ENCODE measurements around a stretch of chr9.

GRCh38 chr9:134341315-134342219 lies 15.3 kb downstream of the RXRA start:
- PRO-cap: no peak

DNA sequence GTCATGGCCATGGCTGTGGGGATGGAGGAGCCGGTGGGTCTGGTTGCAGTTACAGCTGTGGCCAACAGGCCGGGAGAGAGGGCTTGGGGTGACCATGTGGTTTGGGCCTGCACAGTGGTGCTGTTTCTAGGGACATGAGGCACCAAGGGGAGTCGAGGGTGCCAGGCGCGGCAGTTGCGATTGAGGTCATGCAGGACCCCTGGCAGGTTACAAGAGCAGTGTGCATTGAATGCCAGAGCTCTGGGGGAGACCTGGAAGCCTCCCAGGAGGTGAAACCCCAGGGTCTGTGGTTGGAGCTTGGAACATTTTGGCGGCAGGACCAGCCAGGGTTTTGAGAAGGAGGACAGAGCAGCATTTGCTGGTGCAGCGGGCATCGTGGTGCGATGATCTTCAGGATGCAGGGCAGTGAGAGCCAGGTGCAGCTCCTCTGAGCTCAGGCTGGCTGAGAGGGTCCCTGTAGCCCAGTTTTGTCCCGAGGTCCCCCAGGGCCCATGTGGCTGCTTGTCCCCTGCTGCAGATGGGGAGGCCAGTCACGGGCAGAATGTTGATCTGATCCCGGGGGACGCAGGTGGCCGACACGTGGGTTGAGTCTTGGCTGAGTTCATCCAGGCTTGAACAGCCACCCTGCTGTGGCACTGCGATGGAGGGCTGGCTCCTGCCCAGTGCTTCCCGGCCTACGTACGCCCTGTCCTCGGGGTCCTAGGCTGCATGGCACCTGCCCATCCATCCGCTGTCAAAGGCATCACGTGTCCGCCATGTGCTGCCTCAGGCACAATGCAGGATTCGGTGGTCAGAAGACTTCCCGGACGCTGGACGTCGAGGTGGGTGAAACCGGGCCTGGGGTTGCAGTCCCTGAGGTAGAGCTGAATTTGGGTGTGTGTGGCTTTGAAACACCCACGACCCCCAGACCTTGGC lies 22.0 kb downstream of the RXRA start:
- PRO-cap: no peak

GRCh38 chr9:134356477-134357559 lies 30.6 kb downstream of the RXRA start:
- PRO-cap: no peak

- PRO-cap: no peak
These were observed 33.8 kb downstream of the RXRA start for GRCh38 chr9:134359745-134360784.

- PRO-cap: no peak
These were observed 54.7 kb downstream of the RXRA start for GRCh38 chr9:134380620-134381611.

DNA sequence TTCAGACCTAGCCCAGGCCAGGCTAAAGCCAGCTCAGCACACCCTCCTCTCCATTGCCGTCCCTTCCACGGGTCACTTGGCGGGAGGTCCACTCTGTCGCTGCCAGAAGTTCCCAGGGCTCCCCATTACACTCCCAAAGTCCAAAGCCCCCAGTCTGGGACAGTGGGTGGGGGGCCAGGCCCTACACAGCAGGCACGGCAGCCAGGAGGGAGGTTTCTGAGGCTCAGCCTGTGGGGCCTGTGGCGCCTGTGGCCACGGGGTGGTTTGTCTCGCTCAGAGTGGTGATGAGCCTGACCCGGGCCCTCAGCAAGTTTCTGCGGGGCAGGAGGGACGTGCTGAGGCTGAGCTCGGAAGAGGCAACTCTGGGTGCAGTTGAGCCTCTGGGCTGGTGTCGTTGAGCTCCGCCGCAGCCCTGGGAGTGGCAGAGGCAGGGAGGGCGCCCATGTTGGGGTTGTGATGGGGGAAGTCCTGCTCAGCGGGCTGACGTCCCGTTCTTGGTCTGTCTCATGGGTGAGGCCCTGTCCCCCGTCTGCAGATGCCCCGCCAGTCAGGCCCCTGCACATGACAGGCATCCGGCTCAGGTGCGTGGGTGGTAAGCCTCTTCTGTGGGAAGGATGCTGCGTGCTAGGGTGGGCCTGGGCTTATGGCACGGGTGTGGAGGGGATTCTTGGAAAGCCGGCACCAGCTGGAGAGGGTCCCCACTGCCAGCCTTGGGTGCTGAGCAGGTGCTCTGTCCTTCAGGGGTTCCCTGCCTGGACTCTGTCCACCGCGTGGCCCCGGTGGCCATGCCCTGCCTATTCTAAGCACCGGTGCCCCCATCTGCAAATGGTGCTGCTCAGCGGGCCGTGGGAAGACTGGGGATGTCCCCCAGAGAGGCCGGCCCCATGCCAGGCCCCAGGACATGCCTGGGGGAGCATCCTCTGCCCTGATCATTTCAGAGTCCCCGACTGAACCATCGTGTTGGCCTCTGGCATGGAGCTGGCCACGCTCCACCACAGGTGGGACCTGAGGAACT lies 64.3 kb downstream of the RXRA start:
- PRO-cap: no peak

GRCh38 chr9:134416873-134417512 lies 90.7 kb downstream of the RXRA start:
- PRO-cap: no peak

- PRO-cap: bidirectional peak, plus-strand start at chr9:134456671, minus-strand start at chr9:134456275
These were observed 129.9 kb downstream of the RXRA start for GRCh38 chr9:134455869-134456894.

- PRO-cap: no peak
These were observed 136.0 kb downstream of the RXRA start for GRCh38 chr9:134462316-134462688.

DNA sequence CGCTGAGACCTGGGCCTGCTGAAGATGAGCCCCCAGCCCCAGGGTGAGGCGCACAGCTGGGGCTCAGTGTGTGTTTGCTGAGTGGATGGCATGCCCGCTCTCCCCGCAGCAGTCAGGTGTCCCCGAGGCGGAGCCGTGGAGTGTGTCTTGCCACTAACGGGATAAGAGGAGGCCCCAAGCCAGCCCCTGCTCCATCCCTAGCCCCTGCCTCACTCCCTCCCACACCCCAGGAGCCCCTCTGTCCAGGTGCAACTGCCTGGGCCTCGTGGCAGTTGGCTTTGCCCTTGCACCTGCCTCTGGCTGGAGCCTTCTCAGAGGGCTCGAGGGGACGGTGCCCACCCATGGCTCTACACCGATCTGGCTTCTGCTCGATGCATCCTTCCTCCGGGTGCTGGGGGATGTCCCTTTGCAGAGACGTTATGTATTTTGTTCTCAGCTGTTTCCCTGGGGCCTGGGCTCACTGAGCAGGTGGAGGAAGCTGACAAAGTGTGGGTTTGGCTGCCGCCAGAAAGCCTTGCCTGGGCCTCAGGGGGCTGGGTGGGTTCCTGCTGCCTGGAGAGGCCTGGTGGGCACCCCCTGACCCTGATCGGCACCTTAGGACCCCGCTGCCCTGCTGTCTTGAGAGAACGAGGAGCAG lies 148.6 kb downstream of the RXRA start:
- PRO-cap: no peak

- PRO-cap: no peak
These were observed 103.6 kb upstream of the COL5A1 start for GRCh38 chr9:134537938-134538451.

DNA sequence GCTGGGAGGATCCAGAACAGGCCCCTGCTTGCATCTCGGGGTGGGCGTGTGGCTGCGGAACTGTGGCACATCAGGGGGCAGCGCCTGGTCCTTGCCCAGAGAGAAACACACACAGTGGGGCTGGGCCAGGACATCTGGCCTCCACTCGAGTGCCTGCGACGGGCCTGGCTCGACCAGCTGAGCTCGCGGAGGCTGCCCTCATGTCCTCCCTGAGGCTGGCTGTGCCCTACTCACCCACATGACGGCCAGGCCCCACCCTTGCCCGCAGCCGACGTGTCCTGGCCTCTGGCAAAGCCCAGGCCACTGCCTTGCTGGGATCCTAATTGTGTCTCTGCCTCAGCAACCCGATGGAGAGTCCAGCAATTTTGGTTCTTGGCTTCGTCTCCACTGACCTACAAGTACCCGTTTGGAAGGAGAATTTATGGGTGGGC lies 21.3 kb upstream of the COL5A1 start:
- PRO-cap: no peak

- PRO-cap: no peak
These were observed 1.7 kb downstream of the COL5A1 start for GRCh38 chr9:134643254-134643787.

DNA sequence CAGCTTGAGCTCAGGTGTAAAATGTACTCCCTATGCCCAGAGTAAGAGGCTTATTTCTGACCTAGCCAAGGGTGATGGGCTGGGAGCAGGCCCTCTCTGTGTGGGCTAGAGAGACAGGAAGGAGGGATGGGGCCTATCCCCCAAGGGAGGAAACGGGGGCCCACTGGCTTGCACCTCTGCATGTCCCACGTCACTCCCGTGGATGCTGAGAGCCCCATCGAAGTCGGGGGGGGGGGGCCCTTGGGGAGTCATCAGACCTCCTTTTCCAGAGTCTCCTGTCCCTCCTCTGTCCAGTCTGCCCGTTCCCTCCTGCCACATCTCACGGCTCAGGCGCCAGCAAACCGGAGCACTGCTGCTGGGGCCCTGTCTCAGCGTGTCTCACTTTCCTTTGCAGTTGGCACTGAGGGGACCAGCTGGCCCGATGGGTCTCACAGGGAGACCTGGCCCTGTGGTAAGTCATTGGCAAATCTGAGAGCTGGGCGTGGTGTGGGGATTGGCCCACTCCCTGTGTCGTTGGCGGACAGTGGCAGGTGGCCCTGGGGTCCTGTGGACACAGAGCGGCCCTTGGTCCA lies 110.7 kb downstream of the COL5A1 start:
- PRO-cap: no peak

DNA sequence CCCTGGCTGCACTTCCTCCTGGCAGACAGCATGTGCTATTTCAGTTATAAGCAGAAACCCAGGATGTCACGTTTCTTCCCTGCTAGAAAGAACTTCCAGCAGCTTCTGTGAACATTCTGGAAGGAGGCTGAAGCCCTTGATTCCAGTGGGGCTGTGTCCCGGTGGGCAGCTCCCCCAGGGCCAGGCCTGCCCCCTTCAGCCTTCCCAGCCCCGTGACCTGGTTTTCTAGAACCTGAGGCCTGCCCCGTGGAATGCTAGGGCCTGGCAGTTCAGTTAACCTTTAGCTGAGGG lies 114.7 kb upstream of the FCN2 start:
- PRO-cap: no peak

GRCh38 chr9:134825554-134826008 lies 55.0 kb upstream of the FCN2 start:
- PRO-cap: no peak

- PRO-cap: no peak
These were observed 4.2 kb downstream of the MRPS2 start for GRCh38 chr9:135504676-135505045.

DNA sequence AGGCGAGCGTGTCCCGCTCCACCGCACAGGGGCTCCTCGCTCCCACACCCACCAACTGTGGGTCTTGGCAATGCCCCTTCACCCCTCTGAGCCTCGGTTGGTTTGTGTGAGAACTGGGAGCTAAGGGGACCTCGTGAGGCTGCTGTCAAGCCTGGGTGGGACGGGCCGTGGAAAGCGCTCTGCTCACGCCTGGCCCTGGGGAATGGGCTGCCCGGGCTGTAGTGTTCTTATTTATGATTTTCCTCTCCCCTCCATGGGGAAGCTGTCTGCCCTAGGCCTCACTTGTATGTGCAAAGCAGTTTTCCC lies 7.1 kb downstream of the MRPS2 start:
- PRO-cap: no peak

DNA sequence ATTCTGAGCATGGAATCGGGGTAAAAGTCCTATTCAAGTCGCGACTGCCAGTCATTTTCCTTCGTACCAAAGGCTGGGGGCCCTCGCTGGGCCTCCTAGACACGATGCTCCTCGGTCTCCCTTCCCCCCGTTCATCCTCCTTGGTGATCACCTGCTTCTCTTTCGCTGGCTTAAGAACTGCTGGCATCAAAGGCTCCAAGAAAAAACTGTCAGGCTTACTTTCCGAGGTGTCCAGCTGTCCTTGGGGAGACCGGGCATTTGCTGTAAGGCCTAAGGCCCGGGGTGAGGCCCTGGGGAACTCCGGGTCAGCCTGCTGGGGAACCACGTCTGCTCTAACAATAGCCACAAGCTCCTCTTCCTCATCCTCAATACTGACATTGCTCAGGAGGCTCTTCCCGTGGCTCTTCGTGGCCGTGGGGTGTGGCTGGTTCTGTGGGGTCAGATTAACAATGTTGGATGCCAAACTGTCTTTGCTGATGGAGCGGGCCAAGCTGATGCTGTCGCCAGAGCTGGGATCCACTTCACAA lies 84.6 kb downstream of the CAMSAP1 start:
- PRO-cap: no peak

- PRO-cap: no peak
These were observed 24.7 kb downstream of the CAMSAP1 start for GRCh38 chr9:135882527-135883130.

Data from right cardiac atrium (tissue), 1 donor.